Testis (tissue), 5 donors: Measurements from ENCODE around the genes HPR, TXNL4B and DHX38.

DNA sequence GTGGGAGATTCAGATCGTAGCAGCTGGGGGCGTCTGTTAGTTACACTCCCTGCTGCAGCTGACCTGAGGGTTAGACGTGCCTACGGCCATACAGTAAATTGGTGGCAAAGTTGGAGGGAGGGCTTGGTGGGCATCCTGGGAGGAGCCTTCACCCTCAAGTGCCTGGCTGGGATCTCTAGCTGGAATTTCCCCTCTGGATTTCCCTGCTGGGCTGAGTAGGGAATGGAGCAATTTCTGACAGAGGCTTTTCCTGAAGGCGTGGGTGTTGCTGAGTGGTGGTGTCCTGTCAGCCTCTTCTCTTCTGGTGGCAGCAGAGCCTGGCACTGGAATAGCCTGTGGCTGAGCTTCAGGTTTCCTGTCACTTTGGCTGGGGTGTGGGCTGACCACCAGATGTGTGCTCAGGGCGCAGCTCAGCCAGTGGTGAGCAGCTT is 6.5 kb downstream of the FCSK start:
- PRO-cap, 3 experiments: no peak in any of the 3 experiments
- RAMPAGE, long total RNA, 2 experiments: no peak in any of the 2 experiments
- RRBS: no CpG with 5 or more reads among the region's 6 CpGs

DNA sequence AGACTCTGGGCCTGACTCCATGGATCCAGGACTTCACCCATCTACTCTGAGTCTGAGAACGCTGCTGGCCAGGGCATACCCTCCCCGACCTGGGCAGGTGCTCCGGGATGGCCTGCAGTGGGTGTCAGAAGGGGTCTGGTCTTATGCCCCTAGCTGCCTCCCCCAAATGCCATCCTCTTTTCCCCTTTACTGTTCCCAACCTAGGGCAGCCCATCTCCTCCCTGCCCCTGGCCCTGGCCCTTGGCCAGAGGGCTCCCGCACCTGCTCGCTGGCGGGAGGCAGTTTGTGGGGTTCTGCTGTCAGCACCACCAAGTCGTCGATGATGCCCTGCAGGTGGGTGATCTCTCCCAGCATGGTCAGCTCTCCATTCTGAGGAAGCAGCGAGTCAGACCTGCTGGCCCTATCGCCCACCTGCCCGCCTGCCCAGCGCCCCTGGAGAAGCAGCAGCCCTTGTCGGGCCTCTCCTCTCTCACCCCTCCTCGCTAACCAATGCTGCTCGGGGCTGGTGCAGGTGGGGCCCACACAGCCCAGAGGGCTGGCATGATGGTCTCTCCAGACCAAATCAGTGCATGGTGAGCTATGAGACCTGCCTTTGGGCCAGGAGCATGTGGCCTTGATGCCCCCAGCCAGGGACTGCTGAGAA is 8.2 kb downstream of the MTSS2 start:
- PRO-cap, 3 experiments: no peak in any of the 3 experiments
- RAMPAGE, long total RNA, 2 experiments: no peak in any of the 2 experiments
- RRBS: no CpG with 5 or more reads among the region's 15 CpGs

DNA sequence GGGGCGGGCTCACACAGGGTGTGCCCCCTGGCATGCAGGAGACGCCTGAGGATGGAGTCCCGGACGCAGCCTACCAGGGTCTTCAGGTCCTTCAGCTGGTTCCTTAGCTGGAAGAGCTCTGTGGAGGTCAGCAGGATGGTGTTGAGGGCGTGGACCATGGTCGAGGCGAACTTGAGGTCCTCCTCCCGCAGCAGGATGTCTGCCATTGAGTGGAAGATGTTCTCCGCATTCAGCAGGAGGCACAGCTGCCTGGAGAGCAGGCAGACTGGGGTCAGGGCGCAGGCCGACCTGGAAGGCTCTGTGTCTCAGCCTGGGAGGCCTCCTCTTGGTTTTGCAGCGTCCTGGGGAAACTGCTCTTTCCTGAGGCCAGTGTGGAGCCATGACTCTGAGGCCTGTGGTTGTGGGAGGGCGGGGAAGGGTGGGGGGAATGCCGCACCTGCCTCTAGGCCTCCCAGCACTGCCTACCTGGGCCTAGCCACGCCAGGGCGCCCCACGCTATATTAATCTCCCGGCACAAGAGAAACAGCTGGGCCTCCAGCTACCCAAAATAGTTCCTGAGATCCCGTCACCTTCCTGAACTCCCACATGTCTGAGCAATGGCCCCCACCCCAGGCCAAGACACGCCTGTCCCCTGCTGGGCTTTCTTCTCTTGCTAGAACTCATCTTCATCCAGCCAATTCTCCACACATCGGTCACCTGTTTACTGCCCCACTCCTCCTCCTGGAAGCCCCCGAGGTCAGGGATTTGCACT is 12.9 kb upstream of the MTSS2 start:
- PRO-cap, 3 experiments: no peak in any of the 3 experiments
- RAMPAGE, long total RNA, 2 experiments: no peak in any of the 2 experiments
- RRBS: no CpG with 5 or more reads among the region's 22 CpGs

DNA sequence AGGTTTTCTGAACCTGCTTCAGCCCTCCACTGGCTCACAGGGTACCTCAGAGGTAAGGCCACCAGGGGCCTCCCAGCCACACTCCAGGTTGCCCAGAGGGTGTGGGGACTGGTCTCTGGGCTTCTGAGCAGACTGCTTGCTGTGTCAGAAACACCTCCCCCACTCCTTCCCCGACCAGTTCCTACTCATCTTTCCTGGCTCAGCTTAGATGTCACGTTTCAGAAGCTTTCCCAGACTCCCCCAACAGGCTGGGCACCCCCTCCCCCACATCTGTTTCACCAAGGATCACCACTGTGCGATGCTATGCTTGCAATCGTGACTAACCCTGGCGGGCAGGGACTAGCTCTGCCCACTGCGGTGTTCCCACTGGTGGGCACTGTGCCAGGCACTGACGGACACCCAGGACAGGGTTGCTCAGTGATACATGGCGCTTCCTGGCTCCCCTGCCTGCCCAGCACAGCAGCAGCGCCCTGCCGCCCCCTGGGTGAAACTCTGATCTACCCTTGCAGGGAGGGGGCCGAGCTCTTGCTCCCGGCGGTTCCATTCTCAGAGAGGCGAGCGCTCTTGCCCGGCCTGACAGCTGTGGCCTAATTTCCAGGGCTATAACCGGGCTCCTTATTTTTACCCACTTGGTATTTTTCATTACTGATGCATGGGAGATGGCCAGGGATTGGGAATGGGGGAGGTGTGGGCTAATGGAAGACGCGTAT is 29.4 kb upstream of the MTSS2 start:
- PRO-cap, 3 experiments: no peak in any of the 3 experiments
- RAMPAGE, long total RNA, 2 experiments: no peak in any of the 2 experiments
- RRBS: 80% methylated on average over 5 of the region's 19 CpGs

- PRO-cap, 3 experiments: no peak in any of the 3 experiments
- RAMPAGE, long total RNA, 2 experiments: no peak in any of the 2 experiments
- RRBS: no CpG with 5 or more reads among the region's 4 CpGs
Measured at GRCh38 chr16:70726963-70727281, 41.1 kb upstream of the MTSS2 start.

DNA sequence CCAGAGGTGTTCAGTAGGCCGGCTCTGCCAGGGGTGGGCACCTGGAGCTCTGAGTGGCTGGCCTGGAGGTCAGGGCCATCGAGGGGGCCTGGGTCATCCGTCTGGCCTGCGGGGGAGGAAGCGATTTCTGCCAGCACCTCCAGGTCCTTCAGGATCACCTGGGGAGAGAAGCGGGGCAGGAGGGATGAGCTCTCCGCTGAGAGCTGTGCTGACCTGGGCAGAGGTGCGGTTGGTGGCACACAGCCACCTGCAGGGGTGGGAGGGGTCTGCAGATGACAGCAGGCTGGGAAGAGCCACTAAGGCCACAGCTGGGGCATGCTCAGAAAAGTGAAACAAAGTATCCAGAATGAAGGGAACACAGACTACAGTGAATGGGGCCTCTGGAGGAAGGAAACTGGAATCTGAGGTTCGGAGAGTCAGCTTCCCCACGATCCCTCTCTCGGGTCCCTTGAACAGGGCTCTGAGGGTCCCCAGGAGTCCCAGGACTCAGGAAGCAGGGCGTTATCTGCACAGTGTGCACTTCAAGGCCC is 56.5 kb downstream of the VAC14 start:
- PRO-cap, 3 experiments: peak in 2 of 3 experiments; most common plus-strand start position 392 of the sequence (in 2)
- RAMPAGE, long total RNA, 2 experiments: no peak in any of the 2 experiments
- RRBS: 80% methylated on average over 1 of the region's 12 CpGs

GRCh38 chr16:71288559-71289054 is 595 bp downstream of the CMTR2 start:
- PRO-cap, 3 experiments: no peak in any of the 3 experiments
- RAMPAGE, long total RNA, 2 experiments: start-site peak on the plus strand in 1 of 2 experiments, at chr16:71288789-71288805 at its widest, 24 reads per replicate; start-site peak on the minus strand in 1 of 2 experiments, at chr16:71288633-71288712 at its widest, 22 reads per replicate
- RRBS: 4% methylated on average over 1 of the region's 7 CpGs

DNA sequence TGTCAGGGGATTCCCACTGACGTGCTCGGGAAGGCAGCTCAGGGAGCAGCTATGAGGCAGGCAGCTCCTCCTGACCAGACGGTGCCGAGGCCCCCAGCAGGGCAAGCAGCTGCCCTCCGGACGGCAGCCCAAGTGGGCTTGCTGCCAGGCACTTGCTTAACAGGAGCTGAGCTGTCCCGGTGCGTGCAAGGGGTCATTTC is 9.8 kb upstream of the CALB2 start:
- PRO-cap, 3 experiments: no peak in any of the 3 experiments
- RAMPAGE, long total RNA, 2 experiments: no peak in any of the 2 experiments
- RRBS: 85% methylated on average over 3 of the region's 8 CpGs

GRCh38 chr16:71515385-71515911 is 10.8 kb upstream of the CHST4 start:
- PRO-cap, 3 experiments: no peak in any of the 3 experiments
- RAMPAGE, long total RNA, 2 experiments: no peak in any of the 2 experiments
- RRBS: no CpG with 5 or more reads among the region's 7 CpGs

DNA sequence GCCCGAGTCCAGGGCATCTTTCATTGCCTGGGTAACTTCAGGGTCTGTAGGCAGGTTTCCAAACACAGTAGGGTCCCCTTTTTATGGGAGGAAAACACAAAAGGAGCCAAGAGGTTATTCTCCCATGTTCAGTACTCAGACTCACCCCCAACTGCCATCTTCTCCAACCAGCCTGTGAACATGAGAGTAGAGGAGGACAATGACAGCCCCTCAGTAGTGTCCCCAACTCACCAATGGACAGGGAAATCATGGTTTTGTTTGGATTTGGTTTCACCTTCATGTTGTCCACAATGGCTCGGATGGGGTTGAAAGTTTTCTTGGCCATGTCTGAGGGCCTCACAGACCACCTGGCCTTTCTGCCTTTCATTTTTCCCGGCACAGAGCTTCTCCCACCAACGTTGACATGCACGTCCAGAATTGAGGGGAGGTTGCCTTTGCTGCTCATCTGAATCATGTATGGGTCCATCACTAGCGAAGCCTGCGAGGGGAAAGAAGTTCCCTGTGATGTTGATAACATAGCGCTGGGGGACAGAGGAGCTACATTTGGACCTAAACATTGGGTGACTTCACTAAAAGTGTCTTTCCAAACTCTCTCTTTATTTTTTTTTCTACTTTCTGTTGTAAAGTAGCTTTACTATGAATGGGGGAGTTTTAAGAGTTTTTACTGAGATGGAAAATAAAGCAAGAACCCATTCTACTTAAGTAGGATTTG is 786 bp downstream of the TAT start:
- PRO-cap, 3 experiments: no peak in any of the 3 experiments
- RAMPAGE, long total RNA, 2 experiments: no peak in any of the 2 experiments
- RRBS: no CpG with 5 or more reads among the region's 8 CpGs

DNA sequence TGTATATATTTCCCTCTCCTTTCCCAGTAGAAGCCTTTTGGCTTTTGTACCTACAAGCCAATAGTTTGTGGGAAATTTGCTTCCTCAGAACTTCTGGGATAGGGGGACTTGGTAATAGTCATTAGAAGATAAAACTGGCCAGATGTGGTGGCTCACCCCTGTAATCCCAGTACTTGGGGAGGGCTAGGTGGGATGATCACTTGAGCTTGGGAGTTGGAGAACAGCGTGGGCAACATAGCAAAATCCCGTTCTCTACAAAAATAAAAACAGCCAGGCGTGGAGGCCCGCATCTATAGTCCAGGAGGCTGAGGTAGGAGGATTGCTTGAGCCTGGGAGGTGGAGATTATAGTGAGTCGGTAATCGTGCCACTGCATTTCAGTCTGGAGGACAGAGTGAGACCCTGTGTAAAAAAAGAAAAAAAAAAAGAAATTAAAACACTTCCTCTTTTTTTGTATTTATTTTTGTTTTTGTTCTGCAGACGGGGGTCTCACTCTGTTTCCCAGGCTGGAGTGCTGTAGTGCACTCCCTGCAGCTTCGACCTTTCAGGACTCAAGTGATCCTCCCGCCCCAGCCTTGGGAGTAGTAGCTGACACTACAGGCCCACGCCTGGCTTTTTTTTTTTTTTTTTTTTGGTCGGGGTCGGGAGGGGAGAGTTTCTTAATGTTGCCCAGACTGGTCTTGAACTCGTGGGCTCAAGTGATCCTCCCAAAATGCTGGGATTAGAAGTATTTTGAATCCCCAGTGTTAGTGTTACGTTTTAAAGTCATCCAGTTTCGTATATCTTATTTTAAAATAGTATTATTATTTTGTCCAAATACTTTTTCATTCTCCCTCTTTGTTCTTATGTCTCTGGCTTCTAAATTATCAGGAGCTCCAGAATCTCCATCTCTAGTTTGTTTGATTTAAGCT is 1.5 kb downstream of the IST1 start:
- PRO-cap, 3 experiments: peak in 1 of 3 experiments; most common minus-strand start position 551 of the sequence (in 1)
- RAMPAGE, long total RNA, 2 experiments: no peak in any of the 2 experiments
- RRBS: no CpG with 5 or more reads among the region's 15 CpGs

DNA sequence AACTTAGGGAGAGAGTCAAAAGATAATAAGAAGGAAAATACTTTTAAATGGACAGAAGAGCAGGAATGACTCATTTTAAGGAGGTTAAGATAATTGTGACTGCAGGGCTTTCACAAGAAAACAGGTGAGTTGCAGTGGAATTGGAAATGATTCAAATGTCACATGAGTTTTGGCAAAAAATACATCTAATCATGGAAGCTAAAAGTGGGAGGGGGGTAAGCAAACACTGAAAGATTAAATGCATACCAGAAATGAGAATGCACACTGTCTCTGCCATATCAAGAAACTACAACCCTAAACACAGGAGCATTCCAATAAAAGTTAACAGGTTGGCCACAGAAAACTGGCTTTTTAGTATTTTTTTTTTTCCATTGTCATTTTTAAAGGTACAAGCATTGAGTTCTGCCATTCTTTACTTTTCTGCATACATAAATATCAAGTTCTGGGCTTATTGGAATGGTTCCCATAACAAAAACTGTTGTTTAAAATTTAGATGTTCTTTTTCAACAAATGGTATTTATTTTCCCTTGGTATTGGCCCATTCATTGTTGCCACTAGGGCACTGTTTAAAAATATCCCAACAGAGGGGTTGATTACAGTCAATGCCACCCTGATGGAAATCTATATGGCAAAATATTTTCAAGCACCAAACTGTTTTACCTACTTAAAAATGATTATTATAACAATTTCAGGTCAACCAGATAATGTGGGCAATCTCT is 35.1 kb downstream of the IST1 start:
- PRO-cap, 3 experiments: no peak in any of the 3 experiments
- RAMPAGE, long total RNA, 2 experiments: no peak in any of the 2 experiments

DNA sequence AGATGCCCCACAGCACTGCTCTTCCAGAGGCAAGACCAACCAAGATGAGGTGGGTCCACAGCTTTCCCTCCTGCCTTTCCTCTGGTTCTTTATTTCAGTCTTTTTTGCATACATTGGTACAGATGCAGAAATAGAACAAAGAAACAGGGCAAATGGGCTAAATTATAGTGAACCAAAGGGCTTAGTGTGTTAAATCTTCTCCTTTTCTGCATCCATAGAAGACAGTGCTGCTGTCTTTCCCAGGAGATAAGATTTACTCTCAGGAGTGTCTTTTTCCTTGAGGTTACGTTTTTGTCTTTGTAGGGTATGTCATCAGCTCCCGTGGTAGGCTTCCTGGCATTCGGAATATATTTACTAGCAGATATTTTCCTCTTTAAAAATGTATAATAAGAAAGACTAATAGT is at the start of gene HPR:
Gene HPR, plus strand, starts transcription at position 15 of the 404 bp plus-strand sequence.
- PRO-cap, 3 experiments: no peak in any of the 3 experiments
- RAMPAGE, long total RNA, 2 experiments: no peak in any of the 2 experiments
- RRBS: no CpG with 5 or more reads among the region's 3 CpGs

GRCh38 chr16:72093235-72093724 is at the start of gene TXNL4B:
Gene TXNL4B, minus strand, starts transcription at chr16:72093620.
- PRO-cap, 3 experiments: peak in 3 of 3 experiments; most common minus-strand start chr16:72093607 (in 3)
- RAMPAGE, long total RNA, 2 experiments: start-site peak on the minus strand in 2 of 2 experiments, at chr16:72093473-72093621 at its widest, 356 to 544 reads per replicate
- RRBS: no CpG with 5 or more reads among the region's 33 CpGs

GRCh38 chr16:72093730-72094931 is at the start of gene DHX38:
Gene DHX38, plus strand, starts transcription at chr16:72093847.
- PRO-cap, 3 experiments: peak in 3 of 3 experiments; most common plus-strand start chr16:72093847 (in 3); most common minus-strand start chr16:72094087 (in 1)
- RAMPAGE, long total RNA, 2 experiments: start-site peak on the plus strand in 2 of 2 experiments, at chr16:72093568-72093999 at its widest, 640 to 857 reads per replicate
- RRBS: 3% methylated on average over 6 of the region's 38 CpGs

GRCh38 chr16:72784354-72785652 is 263.1 kb downstream of the ZFHX3 start:
- PRO-cap, 3 experiments: peak in 1 of 3 experiments; most common plus-strand start chr16:72785363 (in 1)
- RAMPAGE, long total RNA, 2 experiments: no peak in any of the 2 experiments
- RRBS: no CpG with 5 or more reads among the region's 8 CpGs

GRCh38 chr16:72794665-72795053 is 253.3 kb downstream of the ZFHX3 start:
- PRO-cap, 3 experiments: no peak in any of the 3 experiments
- RAMPAGE, long total RNA, 2 experiments: no peak in any of the 2 experiments
- RRBS: no CpG with 5 or more reads among the region's 8 CpGs

DNA sequence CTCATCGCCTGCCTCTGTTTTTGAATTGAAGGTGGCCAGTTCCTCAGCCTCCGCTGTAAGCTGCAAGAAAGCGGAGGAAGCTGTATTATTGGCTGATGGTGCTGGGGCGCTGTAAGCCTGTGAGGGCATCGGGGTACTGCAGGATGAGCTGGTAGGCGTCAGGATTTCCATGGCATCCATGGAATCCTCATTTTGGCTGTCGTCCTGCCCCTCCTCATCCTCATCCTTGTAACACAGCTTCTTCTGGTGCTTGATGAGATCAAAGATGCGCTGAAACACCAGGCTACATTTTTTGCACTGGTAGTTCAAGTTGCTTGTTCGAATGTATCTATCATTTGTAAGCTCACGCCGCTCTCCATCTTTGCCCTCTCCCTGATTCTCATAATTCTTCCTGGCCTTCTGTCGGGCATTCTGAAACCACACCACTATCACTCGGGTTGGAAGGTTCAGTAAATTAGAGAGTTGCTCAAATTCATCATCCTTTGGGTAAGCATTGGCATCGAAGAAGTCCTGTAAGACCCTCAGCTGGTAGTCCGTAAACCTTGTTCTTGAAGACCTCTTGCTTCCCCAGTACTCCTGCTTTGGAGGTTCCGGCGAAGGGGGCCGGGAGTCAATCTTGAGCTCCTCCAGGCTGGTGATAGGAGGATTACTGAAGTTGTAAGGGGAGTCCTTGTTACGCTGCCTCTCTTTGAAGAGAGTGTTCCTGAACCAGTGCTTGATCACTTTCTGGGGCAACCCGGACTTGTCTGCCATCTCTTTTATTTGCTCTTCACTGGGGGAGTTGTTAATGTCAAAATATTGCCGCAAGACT is 252.3 kb downstream of the ZFHX3 start:
- PRO-cap, 3 experiments: no peak in any of the 3 experiments
- RAMPAGE, long total RNA, 2 experiments: no peak in any of the 2 experiments
- RRBS: no CpG with 5 or more reads among the region's 21 CpGs

DNA sequence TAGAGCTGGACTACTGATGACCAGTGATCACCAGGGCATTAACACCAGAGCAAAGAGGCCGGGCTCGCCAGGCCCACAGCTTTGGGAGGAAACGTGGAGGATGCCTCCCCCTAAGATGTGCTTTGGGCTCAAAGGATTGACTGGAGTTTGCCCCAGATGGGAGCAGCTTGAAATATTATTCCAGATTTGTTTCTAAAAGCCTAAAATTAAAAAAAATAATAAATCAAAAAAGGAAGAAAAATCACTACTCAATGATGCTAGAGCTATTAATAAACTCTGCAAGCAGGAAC is 197.4 kb downstream of the ZFHX3 start:
- PRO-cap, 3 experiments: no peak in any of the 3 experiments
- RAMPAGE, long total RNA, 2 experiments: no peak in any of the 2 experiments
- RRBS: no CpG with 5 or more reads among the region's 3 CpGs

DNA sequence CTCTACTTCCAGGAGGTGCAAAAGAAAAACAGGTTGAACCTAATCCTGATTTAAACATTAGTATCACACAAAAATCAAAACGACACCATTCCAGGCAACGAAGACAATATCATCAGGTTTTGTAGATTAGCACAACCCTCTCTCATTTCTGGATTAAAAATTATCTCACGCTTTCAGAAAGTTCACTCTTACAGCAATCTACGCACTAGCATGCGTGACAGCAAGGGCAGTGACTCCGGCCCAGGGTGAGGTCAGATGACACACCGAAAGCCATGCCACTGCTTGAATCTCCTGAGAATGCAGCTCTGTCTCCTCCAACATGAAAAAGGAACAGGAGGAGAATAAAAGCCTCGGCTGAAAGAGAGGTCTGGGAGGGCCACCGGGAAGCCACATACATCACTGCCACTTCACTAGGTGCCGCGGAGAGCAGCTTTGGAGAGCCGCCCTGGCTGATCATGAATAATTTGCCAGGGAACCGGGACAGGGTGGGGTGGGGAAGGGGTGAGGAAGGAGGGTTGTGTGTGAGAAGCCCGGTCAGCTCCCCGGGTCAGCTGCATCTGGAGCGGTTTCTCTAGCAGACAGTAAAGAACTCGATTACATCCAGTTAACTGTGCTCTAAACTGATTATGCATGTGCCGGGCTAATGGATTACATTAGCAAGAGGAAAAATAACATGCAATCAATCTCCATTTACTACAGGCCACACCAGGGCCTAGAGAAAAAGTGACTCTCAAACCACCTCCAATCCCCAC is 100.5 kb downstream of the ZFHX3 start:
- PRO-cap, 3 experiments: no peak in any of the 3 experiments
- RAMPAGE, long total RNA, 2 experiments: no peak in any of the 2 experiments
- RRBS: 89% methylated on average over 6 of the region's 18 CpGs